Metastatic Lung Carcinoma in the Adrenal Gland (tissue), 1 donor: ENCODE data around the genes SMIM40 and IP6K3.

DNA sequence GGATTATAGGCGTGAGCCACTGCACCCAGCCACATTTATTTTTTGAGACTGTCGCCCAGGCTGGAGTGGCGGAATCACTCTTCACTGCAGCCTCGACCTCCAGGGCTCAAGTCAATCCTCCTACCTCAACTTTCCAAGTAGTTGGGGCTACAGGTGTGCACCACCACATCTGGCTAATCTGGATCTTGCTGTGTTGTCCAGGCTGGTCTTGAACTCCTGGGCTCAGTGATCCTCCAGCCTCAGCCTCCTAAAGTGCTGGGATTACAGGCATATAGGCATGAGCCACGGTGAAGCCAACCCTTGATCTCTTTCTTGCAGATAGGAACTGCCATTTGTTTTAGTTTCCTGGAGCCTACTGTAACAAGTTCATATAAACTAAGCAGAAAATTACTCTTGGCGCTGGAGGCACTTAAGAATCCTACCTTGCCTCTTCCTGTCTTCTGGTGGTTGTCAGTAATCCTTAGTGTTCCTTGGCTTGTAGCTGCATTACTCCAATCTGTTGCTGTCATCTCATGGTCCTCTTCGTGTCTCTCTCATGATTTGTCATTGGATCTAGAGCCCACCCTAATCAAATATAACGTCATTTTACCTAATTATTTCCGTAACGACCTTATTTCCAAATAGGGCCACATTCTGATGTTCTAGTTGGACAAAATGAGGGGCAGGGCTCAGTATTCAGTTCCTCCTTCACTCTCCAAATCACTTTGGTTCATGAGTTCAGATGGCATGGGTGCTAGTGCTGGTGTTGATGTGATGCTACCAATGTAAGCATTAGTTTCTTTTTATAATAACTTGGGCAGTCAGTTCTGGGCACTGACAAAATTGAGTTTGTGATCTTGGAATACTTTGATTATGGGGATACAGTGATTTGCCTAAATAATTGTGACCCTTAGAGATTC is 2.5 kb upstream of the B3GALT4 start:
- PRO-cap, result no peak

DNA sequence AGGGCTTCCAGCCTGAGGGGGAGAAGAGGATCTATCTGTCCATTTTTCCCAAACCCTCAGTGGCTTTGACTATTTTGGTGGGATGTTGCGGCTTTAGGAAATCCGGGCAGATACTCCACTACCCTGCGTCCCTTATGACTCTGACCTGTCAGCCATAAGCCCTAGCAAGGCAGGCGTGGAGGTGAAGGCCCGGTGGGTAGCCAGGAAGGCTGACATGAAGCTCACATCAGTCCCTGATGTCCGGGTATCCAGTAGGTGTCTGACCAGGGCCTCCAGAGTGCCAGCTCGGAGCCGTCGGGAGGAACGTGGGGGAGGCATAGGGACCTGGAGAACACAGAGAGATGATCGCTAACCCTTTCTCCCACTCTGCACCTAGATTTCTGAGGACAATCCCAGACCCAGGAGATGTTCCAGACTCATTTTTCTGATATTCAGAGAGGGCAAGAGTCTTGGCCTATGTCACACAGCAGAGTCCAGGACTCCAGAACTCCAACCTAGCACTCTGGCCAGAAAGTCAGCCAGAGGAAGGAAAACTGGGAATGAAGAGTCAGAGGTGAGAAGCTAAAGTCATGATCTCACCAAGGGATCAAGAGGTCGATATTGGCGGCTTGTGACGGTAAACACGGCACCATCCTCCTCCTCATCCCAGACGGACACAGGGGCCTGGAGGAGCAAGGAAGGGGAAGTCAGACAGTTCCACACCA is 2.1 kb downstream of the RGL2 start:
- PRO-cap, result no peak

GRCh38 chr6:33302904-33303217 is 4.1 kb upstream of the RGL2 start:
- PRO-cap, result no peak

- PRO-cap, result no peak
These were observed at the start of gene SMIM40 for GRCh38 chr6:33329177-33329445. Gene SMIM40 (minus strand): TSS chr6:33329279.

DNA sequence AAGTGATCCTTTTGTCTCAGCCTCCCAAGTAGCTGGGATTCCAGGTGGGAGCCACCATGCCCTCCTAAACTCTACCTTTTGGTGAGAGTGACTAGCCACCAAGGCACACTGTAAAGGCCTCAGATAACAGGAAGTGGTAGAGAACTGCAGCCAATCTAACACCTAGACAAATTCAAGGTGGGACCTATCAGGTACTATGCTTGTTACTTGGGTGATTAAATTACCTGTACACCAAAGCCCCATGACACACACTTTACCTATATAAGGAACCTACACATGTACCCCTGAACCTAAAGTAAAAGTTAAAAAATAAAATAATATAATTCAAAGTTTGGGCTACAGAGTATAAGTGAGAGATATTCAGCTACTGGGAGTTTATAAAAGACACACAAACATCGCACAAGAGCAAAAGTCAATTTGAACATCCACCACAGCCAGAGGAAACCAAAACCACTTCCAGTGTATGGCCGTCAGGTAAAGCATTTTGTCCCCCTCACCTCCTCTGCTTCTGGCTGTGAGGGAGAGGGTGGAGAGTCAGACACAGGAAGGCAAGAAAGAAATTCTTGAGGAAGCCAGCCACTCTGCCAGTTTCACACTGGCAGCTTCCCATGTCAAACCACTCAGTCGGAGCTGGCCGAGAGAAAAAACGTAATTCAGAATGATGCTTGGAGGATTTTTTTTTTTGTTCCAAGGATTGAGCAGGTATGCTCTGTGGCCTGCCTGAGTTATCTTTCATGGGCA is 15.5 kb upstream of the SMIM40 start:
- PRO-cap, result no peak

DNA sequence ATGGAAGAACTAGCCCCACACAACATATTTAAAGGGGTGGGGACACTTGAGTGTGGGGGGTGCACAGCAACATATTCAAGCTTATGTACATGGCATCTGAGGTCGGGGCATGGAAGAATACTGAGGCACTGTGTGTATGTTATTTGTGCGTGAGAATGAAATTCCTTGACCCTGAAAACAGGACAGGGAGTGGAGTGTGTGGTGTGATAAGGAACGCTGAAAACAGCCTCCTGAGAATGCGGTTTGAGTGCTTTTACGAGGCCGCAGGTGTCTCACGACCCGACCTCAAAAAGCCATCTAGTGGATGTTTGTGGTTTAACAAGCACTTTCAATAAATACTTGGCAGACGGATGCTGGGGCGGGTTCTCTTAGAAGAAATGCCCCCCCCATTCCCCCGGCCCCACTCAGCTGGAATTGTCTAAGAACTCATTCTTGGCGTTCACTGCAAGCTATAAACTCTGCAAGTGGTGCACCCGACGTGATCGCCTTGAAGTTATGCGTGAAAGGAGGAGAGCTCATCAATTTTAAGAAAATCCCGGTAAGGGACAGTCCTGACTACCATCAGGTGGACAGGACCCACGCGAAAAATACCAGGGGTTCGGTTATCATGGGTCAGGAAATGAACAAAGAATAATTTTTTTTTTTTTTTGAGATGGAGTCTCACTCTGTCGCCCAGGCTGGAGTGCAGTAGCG is 16.2 kb upstream of the SMIM40 start:
- PRO-cap, result no peak

- PRO-cap, result no peak
These were observed 3.3 kb downstream of the CUTA start for GRCh38 chr6:33414142-33415487.

DNA sequence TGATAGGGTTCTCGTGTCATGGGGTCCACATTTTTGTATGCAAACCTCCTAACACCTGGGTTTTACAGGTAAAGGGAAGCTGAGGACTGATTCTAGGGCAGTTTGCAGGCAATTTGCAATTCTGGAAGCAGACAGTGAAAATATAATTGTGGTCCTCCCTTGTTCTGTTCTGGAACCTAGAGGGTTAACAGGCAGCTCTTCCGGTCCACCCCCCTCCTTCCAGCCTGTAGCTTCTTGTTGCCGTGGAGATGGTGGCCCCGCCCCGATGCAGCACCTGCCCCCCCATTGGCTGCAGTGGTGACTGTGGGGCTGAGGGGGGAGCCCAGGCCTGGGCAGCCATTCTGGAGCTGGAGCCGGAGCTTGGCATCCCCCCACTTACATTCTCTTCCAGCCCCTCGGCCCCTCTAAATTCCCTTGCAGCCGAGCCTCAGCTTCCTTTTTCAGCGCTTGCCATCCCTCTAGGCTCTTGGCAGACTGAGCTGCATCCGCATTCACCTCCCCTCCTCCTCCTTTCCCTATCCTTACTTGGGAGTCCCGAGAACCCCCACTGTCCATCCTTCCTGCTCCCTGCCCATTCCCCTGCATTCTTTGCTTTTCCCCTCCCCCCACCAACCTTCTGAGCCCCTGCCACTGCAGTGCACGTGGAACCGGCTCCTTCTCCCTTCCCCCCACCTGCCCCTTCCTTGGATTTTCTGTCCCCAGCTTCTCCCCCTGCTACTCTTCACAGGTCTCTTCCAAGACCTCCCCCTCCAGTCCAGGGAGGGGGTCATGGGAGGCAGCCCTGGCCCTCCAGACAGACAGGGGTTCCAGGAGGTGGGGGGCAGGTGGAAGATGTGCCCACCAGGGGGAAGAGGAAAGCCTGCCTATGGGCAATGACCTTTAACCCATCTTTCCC is 11.3 kb downstream of the SYNGAP1 start:
- PRO-cap, result no peak

GRCh38 chr6:33508914-33509456 is 54.6 kb downstream of the ZBTB9 start:
- PRO-cap, result no peak

- PRO-cap, result no peak
These were observed 47.1 kb downstream of the BAK1 start for GRCh38 chr6:33533046-33533391.

DNA sequence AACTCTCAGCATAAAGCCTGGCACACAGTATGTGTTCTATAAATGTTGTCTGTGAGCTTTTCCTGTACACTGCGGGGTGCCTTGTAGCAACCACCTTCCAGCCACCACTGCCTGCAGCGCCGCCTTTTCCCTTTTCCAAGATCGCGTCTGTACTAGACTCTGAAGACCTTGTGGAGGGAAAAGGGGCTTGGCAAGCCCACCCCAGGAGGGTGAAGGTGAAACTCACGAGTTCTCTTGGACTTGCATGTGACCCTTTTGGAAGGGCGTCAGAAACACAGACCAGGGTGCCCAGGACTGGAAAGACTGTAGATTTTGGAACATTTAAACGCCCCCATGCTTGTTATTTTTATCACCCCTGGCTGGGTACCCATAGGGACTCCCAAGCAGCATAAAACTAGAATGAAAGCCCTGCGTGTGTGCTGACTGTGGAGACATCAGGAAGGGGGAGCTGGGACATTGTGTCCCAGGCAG is 8.4 kb downstream of the BAK1 start:
- PRO-cap, result no peak

DNA sequence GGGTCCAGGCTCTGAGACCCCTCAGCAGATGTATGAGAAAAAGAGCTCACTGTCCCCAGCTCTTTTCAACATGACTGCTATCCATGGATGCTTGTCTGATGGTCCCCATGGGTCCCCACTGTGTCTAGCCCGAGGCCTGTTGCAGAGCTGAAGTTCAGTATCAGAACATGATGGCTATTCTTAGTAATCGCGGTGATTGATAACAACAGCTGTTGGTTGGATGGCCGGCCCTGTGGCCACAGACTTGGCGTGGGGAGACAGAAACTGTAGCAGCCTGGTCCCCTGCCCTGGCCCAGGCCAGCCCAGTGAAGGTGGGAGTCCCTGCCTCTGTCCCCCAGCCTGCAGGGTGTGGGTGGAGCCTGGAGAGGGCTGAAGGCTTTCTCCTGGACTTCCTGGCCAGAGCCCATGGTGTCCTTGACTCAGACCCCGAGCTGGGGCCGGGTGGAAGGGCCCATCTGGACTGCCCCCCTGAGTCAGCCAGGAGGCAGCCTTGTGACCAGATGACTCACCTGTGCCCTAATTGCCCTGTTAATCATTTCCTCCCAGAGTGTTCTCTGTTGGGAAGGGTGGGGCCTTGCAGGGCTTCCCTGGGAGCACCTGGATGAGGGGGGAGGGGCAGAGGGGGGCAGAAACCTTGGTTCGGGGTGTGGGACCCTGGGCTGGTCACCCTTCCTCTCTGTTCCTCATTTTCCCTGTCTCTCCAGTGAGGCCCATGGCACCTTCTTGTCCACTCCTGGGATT is 10.0 kb upstream of the BAK1 start:
- PRO-cap, result bidirectional peak, plus-strand start at position 547 of the sequence, minus-strand start at position 416 of the sequence

- PRO-cap, result no peak
These were observed 35.9 kb downstream of the UQCC2 start for GRCh38 chr6:33675487-33676115.

- PRO-cap, result no peak
These were observed 5.6 kb upstream of the UQCC2 start for GRCh38 chr6:33716830-33717800.

DNA sequence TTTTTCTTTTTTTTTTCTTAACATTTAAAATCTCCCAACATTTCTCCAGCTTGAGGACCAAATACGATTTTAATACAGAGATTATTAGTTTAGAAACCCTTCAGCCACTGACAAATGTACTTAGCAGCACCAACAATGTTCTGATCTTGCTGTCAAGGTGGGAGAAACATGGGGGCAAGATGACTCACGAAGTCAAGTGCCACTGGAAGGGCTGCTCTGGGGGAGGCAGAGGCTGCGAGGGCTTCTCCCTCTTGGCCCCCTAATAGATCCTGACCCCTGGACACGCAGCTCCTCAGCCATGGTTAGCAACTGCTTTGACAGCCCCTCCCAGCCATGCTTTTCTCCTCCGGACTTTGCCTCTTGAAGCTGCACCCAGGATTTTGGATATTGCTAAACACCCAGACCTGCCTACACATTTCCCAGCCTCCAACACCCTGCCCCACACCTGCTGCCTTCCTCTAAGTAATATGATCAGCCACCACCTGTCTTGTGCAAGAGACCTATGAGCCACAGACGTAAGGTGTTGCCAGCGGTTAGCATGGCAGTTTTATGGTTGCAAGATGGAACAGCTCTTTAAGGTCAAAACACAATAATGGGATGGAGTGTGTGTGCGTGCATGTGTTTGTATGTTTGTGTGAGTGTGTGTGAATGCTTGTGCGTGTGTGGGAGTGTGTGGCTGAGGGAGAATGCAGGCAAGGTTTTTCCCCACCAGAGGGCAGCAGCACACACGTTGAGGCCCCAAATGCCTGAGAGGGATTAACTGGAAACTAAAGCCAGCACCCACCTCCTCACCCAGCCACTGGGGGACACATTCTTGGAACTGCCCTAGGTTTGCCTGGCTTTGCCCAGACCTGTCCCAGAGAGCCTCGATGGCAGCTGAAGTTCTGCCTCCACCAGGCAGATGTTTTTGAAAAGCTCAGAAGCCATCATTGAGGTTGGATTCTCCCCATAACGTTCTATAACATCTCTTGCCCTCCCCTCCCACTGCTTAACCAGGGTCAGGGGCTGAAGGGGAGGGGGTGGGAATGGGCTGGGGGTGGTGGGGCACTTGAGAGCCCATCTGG is 2.5 kb downstream of the IP6K3 start:
- PRO-cap, result unidirectional peak, minus-strand start at position 355 of the sequence

DNA sequence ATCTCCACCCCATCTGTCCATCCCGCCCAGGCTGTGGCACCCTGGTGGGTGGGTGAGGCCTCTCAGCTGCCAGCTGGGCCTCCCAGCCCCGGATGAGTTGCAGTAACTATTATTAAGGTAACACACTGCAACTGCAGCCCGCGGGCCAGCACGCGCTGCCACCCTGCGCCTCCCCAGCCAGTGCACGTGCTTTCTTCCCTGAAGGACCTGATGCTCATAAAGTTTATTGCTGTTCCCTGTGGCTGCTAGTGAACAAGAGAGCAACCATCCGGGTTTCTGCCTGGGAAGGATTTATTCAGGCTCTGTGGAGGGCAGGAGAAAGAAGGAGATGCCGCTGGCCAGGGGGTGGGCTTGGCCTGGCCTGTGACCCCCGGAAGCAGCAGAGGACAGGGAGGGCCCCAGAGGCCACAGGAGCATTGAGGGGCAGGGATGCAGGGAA is 1.7 kb downstream of the IP6K3 start:
- PRO-cap, result no peak

DNA sequence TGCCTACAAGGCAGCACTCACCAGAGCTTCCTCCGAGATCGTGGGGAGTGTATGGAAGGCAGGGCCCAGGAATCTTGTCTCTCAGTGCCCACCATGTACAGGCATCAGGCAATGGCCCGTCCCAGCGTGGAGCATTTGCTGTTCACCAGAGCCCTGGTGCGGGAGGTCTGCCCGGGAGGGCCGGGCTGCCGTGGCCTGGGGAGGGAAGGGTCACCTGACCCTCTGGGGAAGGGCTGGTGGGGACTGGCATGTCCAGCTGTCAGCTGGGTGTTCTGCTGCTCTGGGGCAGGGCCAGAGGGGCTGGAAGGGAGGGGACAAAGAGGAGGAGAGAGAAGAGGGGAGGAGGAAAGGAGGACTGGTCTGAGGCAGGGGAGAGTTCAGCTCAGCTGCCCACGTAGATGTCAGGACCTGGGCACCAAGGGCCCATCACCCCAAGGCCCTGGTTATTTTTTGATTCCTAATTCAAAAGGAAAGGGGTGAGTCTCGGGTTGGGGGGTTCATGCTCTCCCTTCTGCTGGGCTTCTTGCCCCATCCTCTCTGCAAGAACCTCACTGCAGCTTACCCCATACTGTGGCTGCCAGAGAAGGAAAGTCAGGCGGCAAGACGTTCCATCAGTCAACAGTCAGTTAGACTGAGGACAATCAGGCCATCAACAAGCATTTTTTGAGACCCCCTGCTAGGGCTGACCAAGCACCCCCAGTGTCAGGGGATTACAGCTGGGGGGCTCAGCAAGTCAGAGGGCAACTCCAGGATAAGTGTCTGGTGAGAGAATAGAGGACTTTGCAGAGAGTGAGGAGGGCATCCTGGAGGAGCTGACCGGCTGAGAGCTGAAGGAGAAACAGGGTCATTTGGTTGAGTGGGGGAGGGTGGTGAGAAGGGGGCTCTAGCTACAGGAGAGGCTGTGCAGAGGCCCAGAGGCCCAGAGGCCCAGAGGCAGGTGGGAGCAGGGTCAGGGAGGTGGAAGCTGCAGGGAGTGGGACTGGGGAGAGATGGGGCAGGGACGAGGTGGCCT is at the start of gene IP6K3:
Gene IP6K3 (minus strand): TSS at position 169 of the 1,012 bp plus-strand sequence.
- PRO-cap, result no peak

DNA sequence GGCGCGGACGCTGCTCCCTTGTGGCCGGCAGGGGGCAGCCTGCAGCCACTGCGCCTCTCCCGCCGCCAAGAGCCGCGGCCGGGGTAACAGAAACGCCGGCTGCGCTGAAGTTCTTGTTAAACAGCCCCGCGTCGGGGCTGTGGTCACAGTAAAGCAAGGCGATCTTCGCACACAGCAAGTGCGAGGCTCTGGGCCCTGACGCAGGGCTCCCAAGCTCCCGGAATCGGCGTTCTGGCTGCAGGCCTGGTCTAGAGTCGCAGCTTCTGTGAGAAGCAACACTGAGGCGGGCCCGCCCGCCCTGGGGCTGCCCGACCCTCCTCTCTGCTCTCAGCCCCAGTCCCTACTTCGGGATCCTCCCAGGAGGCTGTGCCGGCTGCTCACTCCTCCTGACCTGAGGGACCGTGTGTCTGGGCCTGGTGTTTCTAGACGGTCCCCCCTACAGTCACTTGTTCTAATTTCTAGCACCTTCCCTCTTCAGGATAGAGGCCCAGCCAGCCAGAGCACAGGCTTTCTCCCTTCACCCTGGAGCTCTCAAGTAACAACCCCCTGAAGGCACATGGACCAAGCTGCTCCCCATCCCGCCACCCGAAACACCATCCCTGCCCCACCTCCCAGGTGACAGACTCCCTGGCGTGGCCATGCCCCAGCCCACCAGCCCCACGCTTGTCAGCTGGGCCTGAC is 17.1 kb downstream of the LEMD2 start:
- PRO-cap, result no peak

- PRO-cap, result unidirectional peak, plus-strand start at chr6:33788083; unidirectional peak, plus-strand start at chr6:33788141; bidirectional peak, plus-strand start at chr6:33788309, minus-strand start at chr6:33788369
These were observed 991 bp downstream of the LEMD2 start for GRCh38 chr6:33787663-33788614.

- PRO-cap, result no peak
These were observed 81.8 kb upstream of the MLN start for GRCh38 chr6:33885627-33886041.